Mammary microvascular endothelial cell (primary cell): ENCODE data around the gene SLCO4A1.

DNA sequence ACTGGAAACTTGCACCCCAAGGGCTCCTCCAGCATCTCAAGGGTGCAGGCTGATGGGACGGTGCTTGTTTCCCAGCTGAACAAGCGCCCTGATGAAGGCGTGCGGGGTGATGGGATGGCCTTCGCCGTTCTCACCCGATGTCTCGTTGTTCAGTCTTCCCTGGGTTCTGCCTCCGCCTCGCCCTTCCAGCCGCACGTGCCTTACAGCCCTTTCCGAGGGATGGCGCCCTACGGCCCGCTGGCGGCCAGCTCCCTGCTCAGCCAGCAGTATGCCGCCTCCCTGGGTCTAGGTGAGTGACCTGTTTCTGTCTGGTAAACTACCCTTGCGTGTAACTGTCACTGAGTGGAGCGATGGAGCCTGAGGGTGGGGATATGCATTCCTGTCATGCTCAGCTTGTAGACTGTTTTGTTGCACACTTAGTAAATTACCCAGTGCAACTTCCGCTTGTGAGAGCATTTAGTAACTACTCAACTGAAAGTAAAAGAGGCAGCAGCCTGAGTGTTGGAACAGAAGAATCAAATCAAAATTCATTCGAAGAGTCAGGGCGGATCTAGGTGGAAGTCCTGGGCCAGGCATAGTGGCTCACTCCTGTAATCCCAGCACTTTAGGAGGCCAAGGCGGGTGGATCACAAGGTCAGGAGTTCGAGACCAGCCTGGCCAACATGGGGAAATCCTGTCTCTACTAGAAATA lies 4.0 kb downstream of the LSM14B start:
- RAMPAGE, long total RNA = no peak

DNA sequence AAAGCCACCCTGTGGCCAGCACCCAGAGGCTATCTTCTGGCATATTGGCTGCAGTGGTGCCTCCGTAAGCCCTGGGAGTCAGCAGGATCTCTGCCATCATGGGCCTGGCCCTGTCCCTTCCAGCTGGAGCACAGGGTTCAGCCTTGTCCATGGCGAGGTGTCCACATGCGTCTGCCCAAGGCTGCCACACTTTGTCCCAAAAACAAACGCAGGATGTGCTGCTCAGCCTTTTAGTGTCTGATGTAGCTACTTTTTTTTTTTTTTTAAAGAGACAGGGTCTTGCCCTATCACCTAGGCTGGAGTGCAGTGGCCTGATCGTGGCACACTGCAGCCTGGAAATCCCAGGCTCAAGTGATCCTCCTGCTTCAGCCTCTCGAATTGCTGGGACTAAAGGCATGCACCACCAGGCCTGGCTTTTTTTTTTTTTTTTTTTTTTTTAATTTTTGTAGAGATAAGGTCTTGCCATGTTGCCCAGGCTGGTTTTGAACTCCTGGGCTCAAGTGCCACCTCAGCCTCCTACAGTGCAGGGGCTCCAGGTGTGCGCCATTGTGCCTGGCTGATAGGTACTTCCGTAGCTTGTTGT lies 15.2 kb upstream of the MTG2 start:
- RAMPAGE, long total RNA = no peak

DNA sequence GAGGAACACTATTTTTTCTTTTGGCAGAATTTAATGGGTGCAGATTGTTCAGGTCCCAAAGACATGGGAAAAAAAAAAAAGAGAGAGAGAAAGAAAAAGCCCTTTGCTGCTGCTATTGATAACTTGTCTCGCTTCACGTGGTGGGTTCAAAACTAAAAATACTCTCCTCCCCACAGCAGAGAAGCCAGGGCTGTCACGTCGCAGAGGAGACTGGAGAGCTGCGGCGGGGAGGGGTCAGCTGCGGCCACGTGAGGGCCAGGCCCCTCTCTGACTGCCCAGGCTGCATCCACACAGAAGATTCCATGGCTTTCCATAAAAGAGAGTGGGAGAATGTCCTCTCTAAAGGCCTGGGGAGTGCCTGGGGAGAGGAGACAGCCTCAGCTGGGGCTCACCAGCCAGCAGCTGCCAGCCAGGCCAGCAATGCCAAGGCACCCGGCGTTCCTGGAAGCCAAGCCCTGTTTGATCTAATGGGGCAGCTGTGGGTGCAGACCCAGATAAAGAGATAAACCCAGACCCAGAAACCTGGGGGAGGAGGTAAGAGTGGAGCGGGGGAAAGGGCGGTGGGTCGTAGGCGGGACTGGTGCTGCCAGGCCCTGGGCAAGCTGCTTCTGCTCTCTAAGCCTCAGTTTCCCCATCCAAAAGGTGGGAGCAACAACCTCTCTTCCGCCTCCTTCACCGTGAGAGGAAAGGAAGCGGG lies 3.3 kb upstream of the OSBPL2 start:
- RAMPAGE, long total RNA = no peak

DNA sequence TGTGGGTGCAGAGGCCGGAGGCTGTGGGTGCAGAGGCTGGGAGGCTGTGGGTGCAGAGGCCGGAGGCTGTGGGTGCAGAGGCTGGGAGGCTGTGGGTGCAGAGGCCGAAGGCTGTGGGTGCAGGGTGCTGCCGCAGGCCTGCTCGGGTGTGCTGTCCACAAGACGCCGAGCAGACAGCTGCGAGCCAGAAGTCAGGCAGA lies 14.4 kb upstream of the ADRM1 start:
- RAMPAGE, long total RNA = no peak

GRCh38 chr20:62349951-62350711 lies 17.0 kb downstream of the LAMA5 start:
- RAMPAGE, long total RNA = no peak

GRCh38 chr20:62352693-62353485 lies 14.2 kb downstream of the LAMA5 start:
- RAMPAGE, long total RNA = no peak

GRCh38 chr20:62361696-62362257 lies 5.3 kb downstream of the LAMA5 start:
- RAMPAGE, long total RNA = no peak

GRCh38 chr20:62362258-62362760 lies 4.8 kb downstream of the LAMA5 start:
- RAMPAGE, long total RNA = no peak

GRCh38 chr20:62364847-62365588 lies 2.1 kb downstream of the LAMA5 start:
- RAMPAGE, long total RNA = no peak

- RAMPAGE, long total RNA = no peak
These were observed 917 bp upstream of the LAMA5 start for GRCh38 chr20:62368044-62368413.

DNA sequence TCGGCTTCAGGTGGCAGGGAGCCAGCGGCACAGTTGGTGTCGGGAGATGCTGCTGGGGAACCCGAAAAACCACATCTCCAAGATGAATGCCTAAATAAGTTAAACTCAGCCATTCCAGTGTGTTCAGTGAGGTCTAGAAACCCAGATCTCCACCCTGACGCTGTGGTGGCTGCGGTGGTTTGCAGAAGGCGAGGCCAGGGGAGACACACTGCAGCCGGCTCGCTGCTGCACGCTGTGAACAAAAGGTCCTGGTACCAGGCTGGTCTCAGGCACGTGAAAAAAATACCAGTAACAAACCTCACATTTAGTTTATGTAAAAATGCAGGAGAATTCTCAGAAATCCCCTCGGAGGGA lies 3.5 kb downstream of the RPS21 start:
- RAMPAGE, long total RNA = no peak

GRCh38 chr20:62426717-62427261 lies 550 bp downstream of the RBBP8NL start:
- RAMPAGE, long total RNA = no peak

DNA sequence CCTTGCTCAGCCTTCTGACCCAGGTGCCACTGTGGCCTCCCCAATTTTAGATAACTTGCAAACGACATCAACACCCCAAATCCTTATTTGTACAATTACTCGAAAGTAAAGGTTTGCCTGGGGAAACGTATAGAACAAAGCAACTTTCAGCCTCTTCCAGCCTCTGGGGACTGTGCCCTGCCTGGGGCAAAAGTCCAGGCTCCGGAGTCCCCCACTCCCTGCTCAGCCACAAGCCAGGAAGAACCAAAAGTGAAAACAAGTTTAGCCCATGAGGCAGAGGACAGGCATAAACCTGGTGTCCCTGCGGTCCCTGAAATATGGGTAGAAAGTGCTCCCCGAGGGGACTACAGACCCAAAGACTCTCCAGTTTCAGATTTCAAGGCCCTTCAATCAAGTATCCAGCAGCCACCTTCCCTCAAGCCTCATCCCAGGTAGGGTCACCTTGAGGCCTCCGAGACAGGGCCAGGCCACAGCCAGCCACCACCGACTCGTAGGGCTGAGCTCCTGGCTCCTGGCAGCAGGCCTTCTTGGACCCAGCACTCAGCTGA lies 3.2 kb downstream of the GATA5 start:
- RAMPAGE, long total RNA = no peak

- RAMPAGE, long total RNA = no peak
These were observed 82.8 kb upstream of the GATA5 start for GRCh38 chr20:62558420-62559191.

DNA sequence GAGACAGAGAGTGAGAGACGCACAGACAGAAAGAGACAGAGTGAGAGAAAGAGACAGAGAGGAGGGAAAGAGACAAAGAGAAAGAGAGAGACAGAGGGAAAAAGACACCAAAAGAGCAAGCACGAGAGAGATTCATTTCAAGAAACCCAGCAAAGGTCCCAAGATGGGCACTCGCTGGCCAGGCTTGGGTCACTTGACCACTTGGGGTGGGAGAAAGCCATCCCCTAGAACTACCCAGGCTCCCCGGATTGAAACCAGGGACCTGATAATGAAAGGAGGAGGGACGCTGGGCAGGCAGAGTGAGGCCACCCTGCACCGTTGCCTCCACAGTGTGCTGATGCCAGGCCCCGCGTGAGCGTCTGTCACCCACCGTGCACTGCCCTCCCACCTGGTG lies 67.9 kb upstream of the SLCO4A1 start:
- RAMPAGE, long total RNA = no peak

DNA sequence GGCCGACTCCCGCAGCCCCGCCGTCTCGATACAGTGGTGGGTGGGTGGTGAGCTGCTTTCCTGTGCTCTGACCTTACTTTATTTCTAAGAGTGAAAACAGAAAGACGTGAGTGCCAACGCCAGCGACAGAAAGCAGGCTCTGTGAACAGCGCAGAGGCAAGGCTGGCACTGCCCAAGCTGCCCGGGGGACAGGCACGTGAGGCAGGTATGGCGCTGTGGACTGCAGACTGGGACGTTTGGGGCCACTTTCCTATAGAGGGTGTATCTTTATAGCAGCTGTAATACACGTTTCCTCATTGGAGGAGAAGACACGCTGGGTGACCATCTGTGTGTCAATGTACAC lies 67.5 kb upstream of the SLCO4A1 start:
- RAMPAGE, long total RNA = no peak

- RAMPAGE, long total RNA = no peak
These were observed 5.8 kb upstream of the SLCO4A1 start for GRCh38 chr20:62636433-62636956.

GRCh38 chr20:62641653-62642798 lies at the start of gene SLCO4A1:
SLCO4A1 (plus strand) TSS chr20:62642503.
- RAMPAGE, long total RNA = no peak

GRCh38 chr20:62642799-62643184 lies 489 bp downstream of the SLCO4A1 start:
- RAMPAGE, long total RNA = no peak

DNA sequence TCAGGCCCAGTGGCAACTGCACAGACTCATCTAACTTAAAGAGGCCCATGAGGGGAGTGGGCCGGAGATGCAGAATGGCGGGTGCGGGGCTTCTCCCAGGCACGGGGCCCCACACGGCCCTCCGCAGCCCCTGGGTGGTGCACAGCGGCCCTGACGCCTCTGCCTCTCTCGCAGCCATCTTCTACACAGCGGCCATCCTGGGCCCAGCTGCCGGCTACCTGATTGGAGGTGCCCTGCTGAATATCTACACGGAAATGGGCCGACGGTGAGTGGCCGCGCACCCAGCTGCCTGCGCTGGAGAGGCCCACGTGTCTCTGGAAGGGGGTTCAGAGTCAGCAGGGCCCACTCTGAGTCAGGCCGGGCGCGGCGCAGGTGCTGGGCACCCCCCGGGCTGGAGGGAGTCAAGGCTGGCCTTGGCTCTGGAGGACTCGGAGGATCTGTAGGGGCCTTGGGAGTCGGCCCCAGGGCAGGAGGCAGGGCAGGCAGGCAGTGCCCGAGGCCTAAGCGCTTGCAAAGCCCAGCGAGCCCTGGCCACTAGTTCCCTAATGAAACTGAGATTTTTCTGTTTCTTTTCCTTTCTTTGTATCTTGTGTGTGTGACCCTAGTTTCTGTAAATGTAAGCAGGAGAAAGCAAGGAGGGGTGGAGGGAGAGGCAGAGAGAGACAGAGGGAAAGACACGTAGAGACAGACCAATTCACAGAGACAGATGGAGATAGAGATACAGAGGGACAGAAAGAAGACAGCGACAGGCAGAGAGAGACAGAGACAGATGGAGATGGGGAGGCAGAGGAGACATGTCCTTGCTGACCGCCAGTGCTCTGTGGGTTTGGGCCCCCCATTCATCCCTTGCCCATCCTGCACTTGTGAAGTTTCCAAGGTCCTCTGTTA lies 16.4 kb downstream of the SLCO4A1 start:
- RAMPAGE, long total RNA = no peak